ENCODE measurements around the gene ARHGAP15.

DNA sequence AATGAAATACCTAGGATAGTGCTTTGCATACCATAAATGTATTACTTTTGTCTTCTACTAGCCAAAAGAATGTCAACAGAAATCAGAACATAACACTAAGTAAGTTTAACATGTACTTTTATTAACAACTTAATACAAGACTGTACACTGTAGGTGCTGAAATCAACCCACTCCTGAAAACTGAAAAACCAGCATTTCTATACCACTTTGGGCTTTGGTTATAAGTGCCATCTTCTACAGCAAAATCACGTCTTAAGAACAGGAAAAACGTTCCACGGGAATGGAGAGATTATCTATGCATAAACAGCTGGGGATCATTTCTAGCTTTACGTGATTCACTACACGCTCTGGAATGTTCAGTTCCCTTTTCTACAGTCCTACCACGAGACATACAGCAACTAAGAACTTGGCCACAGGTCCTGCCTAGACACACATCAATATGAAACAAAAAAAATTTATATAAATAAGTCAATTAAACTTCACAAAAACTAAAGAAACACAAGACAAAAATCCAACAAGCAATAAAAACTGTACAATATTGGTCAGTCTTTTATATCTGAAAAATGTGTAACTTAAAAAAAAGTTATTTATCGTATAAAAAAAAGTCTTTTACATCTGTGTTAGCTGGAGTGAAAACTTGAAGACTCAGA is 3.6 kb downstream of the CXCR4 start:
- PRO-cap = no peak
CAGE:
- cytosol, long polyA plus RNA = no peak
- long polyA plus RNA = no peak
- nucleus, long polyA plus RNA = no peak

DNA sequence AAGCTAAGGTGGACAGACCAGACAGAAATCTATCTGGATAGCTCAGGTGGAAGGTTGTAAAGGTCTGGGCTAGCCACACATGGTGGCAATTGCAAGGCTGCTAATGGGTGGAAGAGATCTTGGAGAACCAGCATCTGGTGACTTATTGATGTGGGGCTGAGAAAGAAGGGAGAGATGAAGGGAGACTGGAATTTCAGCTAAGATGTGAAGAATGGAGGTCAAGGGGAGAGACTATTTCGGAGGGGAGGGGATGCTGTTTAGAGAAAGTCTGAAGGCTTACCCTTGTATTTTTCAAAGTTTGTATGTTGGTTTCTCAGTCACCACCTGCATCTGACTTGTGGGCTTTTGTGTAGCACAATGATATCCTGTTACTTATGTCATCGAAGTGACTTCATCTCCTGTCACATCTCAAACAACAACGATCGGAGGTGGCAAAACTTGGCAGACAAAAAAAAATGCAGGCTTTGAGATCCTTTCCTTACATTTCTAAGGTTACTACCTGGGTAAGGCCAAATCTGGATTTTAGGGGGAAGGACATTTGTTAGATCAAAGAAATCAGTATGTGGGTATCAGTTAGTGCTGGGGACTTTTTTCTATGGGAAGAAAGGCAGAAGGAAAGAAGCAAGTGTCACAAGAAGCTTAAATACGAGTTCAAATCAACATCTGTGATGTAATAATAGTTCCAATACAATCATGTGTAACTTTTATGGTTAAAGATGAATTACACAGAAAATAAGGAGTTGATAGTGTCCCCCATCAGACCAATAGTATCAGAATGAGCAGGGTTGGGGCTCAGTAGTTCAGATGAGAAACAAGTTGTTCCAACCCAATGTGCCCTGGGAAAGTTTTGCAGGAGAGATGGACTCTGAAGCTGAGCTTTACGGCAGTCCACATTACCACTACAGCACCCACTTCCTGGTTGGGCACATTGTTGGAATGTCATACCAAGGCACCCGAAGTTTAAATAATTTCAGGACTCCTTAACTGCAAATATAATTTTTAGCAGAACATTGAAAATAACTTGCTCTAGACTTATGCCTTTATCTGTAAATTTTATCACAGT is 11.8 kb upstream of the CXCR4 start:
- PRO-cap = no peak
CAGE:
- cytosol, long polyA plus RNA = no peak
- long polyA plus RNA = no peak
- nucleus, long polyA plus RNA = no peak

DNA sequence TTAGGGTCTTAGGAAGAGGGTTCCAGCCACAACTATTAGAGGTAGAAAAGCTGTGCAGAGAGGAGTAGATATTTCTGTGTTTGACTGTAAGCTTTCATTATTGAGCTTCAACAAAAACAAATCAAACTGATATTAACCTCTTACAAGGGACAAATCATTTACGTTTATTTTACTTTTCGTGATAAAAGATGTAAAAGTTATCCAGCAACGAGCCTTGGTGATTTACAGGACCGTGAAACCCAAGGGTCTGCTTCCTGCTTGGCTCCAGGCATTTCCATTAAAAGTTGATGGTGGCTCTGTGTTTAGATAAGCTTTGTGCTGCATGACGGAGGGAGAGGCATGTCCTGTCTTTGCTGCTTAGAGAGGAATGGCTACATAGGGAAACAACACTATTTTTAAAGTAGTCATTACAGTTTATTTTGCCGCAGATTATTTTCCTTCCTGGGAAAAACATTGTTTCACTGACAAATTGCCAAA is 98.4 kb downstream of the THSD7B start:
- PRO-cap = no peak
CAGE:
- cytosol, long polyA plus RNA = no peak
- long polyA plus RNA = no peak
- nucleus, long polyA plus RNA = no peak

GRCh38 chr2:138493055-138493737 is 8.4 kb upstream of the SPOPL start:
- PRO-cap = no peak
CAGE:
- cytosol, long polyA plus RNA = no peak
- long polyA plus RNA = no peak
- nucleus, long polyA plus RNA = no peak

DNA sequence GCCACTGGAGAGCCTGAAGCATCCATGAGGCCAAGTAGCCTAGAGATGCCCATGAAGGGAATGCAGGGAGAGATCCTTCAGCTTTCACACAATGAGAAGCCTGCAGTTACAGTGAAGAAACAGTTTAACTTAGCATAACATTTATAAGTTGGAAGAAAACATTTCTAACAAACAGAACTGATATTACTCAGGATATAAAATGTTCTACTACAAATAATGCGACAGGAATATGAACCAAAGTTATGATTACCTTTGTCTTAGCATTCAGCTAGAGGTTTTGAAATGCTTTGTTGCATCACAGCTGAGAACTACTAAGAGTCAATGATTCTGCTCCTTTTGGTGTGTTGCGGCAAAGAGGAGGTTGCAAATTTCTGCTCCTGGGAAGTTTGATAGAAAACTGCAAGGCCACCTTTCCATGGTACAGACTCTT is 6.9 kb upstream of the KYNU start:
- PRO-cap = no peak
CAGE:
- cytosol, long polyA plus RNA = no peak
- long polyA plus RNA = no peak
- nucleus, long polyA plus RNA = no peak

DNA sequence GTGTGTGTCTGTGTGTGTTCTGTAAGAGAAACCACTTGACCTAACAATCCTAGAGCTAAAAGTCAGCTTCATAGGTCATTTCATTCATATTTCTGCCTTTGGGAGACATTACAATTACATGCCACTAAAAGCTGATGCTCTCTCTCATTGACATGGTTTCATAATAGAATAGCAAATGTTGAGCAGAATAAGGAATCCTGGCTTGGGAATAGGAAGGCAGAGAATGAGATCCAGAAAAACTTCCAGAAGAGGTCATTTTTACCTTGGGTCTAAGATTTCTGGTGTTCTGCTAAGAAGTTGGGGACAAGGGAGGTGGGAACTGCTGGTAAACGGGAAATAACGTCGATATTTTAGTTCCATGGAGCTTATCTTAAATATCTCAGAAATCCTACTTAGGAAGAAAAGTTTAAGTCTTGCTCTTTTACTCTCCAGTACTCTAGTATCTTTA is 96.5 kb upstream of the ARHGAP15 start:
- PRO-cap = no peak
CAGE:
- cytosol, long polyA plus RNA = no peak
- long polyA plus RNA = no peak
- nucleus, long polyA plus RNA = no peak

GRCh38 chr2:143128460-143129582 is at the start of gene ARHGAP15:
Gene ARHGAP15, plus strand, starts transcription at chr2:143129419.
- PRO-cap = no peak
CAGE:
- cytosol, long polyA plus RNA = no peak
- long polyA plus RNA = no peak
- nucleus, long polyA plus RNA = no peak

GRCh38 chr2:143132160-143132794 is 3.1 kb downstream of the ARHGAP15 start:
- PRO-cap = no peak
CAGE:
- cytosol, long polyA plus RNA = no peak
- long polyA plus RNA = no peak
- nucleus, long polyA plus RNA = no peak

DNA sequence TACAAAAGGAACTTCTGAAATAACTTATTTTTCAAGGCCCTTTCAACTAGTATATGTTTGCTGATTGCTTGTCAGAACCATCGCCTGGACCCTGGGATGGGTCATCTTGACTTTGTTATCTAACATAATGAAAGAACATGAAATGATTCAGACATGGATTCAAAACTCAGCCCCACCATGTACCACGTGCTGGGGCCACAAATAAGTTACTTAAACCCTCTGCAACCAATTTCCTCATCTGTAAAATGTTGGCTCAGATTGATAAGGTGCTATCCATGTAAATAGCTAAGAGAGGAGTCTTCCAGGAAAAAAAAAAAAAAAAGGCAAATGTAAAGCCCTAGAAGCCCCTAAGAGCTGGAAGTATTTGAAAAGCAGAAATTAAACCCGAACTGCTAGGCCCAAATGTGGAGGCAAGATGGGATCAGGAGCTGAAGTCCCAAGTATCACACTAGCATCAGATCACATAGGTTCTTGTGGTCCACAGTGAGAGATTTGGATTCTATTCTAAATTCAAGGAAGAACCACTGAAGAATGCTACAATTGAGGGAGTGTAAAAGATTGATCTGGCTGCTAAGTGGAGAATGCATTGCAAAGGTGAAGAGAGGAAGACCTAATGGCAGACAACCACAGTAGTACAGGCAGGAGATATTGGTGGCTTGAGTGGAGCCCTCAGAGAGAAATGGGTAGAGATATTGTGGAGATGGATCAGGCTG is 574.6 kb downstream of the ARHGAP15 start:
- PRO-cap = no peak
CAGE:
- cytosol, long polyA plus RNA = no peak
- long polyA plus RNA = no peak
- nucleus, long polyA plus RNA = no peak

GRCh38 chr2:144152607-144153372 is 179.5 kb downstream of the GTDC1 start:
- PRO-cap = no peak
CAGE:
- cytosol, long polyA plus RNA = no peak
- long polyA plus RNA = no peak
- nucleus, long polyA plus RNA = no peak

DNA sequence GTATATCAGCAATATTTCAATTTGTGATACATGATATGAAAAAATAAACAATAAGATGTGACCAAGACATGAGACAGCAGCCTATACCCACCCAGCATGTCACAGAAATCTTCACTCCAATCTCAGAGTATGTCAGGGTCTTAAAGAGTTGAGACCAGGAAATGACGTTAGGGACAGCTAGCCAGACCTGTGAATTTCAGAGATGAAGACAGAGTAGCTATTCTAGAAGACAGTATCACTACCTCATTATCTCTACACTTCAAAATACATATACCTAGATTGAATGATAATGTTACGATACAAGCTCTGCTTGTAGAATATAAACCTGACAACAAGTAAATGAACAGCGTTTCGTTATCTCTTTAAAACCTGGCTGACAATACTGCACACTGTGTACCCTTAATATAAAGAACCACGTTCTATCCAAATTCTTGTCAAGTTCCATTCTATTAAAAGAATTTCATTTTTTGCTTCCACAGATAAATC is 95.1 kb downstream of the GTDC1 start:
- PRO-cap = no peak
CAGE:
- cytosol, long polyA plus RNA = no peak
- long polyA plus RNA = no peak
- nucleus, long polyA plus RNA = no peak

DNA sequence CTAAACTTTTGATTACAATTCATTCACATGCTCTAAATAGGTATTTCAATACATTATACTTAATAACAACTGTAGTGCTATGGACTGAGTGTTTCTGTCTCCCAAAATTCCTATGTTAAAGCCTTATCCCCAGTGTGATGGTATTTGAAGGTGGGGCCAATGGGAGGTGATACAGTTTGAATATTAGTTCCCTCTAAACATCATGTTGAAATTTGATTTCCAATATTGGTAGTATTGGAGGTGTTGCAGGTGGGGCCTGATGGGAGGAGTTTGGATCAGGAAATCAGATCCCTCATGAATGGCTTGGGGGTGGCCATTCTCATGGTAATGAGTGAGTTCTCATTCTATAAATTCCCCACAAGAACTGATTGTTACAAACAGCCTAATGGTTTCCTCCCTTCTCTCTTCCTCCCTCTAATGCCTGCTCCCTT is 64.5 kb downstream of the GTDC1 start:
- PRO-cap = no peak
CAGE:
- cytosol, long polyA plus RNA = no peak
- long polyA plus RNA = no peak
- nucleus, long polyA plus RNA = no peak

- PRO-cap = no peak
CAGE:
- cytosol, long polyA plus RNA = no peak
- long polyA plus RNA = no peak
- nucleus, long polyA plus RNA = no peak
These were observed 24.0 kb upstream of the GTDC1 start for GRCh38 chr2:144356143-144356843.

DNA sequence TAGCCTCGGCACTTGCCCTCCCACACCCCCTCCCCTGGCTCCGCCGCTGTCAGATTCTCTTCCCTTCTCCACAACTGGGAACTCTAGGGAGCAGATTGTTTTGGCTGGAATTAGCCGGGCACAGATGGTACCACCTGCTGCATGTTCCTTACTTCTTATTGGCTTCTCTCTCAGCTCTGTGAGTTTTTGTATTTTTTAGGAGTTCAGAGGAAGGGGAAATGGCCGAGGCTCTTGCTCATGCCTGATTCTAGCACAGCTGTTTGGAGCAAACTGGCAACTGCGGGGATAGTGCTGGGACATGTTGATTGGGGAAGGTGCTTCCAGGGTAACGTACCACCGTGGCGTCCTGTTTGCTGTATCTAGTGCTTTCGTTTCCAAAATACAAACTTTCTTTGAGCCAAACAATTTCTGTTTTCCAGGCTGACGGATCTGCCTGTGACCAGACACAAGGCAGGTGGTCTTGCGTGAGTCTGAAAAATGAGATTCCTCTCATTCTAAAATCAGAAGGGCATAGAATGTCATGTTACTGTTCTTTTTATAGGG is 47.7 kb upstream of the GTDC1 start:
- PRO-cap = no peak
CAGE:
- cytosol, long polyA plus RNA = no peak
- long polyA plus RNA = no peak
- nucleus, long polyA plus RNA = no peak

DNA sequence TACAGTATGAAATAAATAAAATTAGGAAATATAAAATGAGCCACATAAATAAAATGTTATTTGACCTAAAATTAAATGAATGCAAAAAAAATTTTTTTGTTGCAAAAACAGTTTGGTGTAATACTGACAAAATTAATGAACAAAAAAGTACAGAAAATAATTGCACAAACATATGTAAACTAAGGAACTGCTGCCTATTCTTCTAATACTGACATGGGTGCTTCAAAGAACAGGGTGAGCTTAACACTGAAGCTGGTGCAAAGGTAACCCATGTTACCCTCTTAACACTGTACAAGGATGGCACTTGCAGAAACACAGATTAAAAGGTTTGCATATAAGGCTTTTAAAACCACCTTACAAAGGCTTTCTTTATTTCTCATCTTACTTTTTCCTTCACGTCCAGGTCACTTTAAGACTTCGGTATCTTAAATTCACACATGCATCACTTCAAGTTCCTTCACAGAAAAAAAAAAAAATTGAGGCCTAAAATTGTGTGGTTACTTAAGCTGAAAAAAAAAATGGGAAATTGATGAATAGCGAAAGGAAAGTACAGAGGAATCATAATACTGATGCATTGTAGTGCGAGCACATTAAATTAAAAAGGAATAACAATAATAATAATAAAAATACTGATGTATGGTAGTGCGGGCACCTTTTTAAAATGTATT is 56.2 kb upstream of the GTDC1 start:
- PRO-cap = no peak
CAGE:
- cytosol, long polyA plus RNA = no peak
- long polyA plus RNA = no peak
- nucleus, long polyA plus RNA = no peak

GRCh38 chr2:144404635-144405155 is 72.4 kb upstream of the GTDC1 start:
- PRO-cap = no peak
CAGE:
- cytosol, long polyA plus RNA = no peak
- long polyA plus RNA = no peak
- nucleus, long polyA plus RNA = no peak

- PRO-cap = no peak
CAGE:
- cytosol, long polyA plus RNA = no peak
- long polyA plus RNA = no peak
- nucleus, long polyA plus RNA = no peak
These were observed 88.6 kb upstream of the GTDC1 start for GRCh38 chr2:144420791-144421513.

DNA sequence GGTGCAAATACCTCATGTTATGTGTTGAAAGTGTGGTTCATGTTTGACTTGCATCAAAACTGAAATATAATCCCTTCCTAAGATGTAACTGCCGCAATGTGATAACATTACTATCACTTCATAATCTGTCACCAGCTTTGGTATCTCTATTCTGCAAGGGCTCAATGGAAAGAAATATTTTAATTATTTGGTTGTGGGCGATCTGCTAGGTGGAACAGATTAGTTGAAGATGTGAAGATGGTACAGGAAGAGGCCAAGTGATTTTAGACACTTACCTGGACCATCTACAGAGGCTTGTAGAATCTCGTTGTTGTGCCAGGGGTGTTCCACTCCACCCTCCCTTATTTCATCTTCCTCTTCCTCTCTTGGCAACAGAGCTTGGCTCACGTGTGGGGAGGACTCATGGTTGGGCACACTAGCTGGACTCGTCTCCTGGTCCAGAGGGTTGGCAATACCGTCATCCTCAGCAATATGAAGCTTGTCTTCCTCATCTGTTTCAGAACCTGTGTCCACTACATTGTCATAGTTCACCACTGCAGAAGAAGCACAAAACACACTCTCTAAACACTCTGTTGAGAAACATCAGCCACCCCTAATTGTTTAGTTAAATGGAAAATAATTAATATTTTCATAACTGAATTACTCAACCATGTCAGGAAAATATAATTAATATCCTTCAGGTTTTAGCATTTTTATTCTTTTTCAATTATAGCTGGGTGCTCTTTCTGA is 90.3 kb downstream of the ZEB2 start:
- PRO-cap = no peak
CAGE:
- cytosol, long polyA plus RNA = no peak
- long polyA plus RNA = no peak
- nucleus, long polyA plus RNA = no peak

DNA sequence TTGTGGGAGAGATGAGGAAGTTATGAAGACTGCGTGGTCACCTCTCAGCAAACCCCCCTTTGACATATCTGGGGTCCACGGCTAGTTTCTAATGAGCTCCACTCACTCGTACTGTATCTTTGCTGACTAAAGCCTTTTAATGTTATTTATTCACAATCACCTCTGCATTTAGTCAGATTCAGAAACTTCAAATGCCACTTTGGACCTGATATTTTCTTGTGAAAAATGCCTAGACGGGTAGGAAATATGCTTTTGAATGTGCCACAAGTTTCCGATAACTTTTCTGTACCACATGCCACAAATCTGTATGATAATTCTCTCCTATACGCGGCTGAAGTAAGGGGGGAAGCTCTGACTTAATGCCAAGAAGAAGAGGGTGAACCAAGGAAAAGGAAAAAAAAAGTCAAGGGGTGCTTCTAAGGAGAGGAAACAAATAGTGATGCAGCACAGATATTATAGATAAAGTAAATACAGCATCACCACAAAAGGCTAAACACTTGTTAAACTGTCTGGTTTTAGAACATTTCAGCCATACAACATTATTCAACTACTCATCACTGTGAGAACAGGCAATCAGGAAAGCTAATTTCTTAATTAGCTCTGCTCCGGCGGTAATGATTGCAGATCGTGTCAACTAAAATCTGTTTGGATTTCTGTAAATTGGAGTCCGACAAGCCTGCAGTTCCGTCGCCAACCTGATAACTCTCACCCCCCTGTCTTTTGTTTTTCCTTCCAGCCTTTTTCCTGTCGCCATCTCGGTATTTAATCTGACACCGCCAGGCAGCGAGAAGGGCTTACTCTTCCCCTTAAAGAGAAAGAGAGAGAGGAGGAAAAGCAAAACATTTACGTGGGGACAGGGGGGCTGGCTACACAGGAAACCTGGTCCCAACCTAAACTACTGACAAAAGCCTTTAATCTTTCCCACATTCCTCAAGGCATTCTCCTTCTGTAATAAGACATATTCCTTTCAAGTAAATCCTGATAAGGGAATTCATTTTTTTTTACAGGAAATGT is 67.6 kb downstream of the ZEB2 start:
- PRO-cap = no peak
CAGE:
- cytosol, long polyA plus RNA = no peak
- long polyA plus RNA = no peak
- nucleus, long polyA plus RNA = no peak

DNA sequence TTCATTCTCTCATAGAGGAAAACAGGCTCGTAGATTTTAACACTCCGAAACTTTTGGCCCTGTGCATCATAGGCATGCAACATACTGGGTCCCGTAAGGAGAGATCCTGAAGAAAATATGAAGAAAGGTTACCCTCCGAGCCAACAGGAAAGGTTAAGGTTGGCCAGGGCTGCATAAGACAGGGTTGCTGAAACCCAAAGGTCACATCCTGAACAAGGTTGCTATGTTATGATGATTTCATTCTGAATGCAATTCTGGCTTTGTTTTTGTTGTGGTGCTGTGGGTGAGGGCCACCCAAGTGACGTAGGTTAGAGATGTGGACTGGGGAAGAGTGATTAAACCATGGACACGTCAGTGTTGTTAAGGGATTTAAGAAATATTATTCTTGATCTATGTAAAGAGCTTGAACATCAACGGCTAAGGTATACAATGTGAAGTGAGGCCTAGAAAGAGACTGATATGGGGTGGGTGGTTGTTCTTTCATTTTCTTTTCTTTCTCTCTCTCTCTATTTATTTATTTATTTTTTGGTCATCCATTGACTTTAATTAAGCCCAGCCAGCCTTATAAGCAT is 60.0 kb downstream of the ZEB2 start:
- PRO-cap = no peak
CAGE:
- cytosol, long polyA plus RNA = no peak
- long polyA plus RNA = no peak
- nucleus, long polyA plus RNA = no peak

All from A549 (cell line).